OCI-LY7 (cell line): ENCODE measurements around the genes EGLN3, SRP54 and FAM177A1.

DNA sequence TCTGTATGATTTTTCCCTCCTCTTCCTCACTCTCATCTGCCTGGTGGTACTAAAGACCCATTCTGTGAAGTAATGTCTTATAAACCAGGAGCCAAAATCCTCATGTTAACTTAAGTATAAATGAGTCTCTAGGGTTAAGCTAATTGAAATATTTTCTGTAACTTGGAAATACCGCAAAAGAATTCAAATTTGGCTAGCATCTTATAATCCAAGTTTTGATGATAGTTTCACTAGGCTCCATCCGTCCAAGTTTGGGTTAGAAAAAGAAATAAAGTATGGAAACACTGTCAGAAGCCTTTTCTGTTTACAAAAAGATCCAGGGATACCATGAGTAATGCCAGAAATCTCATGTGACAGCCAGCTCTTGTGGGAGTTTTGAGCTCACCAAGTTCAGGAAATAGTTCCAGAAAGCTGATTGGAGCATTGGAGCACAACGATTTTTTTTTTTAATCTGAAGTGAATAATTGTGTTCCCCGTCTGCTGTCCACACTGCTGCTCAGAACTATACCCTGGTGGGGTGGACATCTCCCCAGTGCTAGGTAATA, 229.7 kb upstream of the NPAS3 start:
- PRO-cap, result no peak
- RAMPAGE, long total RNA, result no peak

GRCh38 chr14:32896915-32898040, 41.4 kb upstream of the NPAS3 start:
- PRO-cap, result no peak
- RAMPAGE, long total RNA, result no peak

- PRO-cap, result no peak
- RAMPAGE, long total RNA, result no peak
These were observed 1.4 kb downstream of the NPAS3 start for GRCh38 chr14:32940103-32940442.

- PRO-cap, result no peak
- RAMPAGE, long total RNA, result no peak
These were observed 105.4 kb downstream of the NPAS3 start for GRCh38 chr14:33044117-33044463.

- PRO-cap, result no peak
- RAMPAGE, long total RNA, result no peak
These were observed 268.1 kb downstream of the EGLN3 start for GRCh38 chr14:33682632-33683241.

- PRO-cap, result no peak
- RAMPAGE, long total RNA, result no peak
These were observed 184.2 kb downstream of the EGLN3 start for GRCh38 chr14:33766723-33767104.

DNA sequence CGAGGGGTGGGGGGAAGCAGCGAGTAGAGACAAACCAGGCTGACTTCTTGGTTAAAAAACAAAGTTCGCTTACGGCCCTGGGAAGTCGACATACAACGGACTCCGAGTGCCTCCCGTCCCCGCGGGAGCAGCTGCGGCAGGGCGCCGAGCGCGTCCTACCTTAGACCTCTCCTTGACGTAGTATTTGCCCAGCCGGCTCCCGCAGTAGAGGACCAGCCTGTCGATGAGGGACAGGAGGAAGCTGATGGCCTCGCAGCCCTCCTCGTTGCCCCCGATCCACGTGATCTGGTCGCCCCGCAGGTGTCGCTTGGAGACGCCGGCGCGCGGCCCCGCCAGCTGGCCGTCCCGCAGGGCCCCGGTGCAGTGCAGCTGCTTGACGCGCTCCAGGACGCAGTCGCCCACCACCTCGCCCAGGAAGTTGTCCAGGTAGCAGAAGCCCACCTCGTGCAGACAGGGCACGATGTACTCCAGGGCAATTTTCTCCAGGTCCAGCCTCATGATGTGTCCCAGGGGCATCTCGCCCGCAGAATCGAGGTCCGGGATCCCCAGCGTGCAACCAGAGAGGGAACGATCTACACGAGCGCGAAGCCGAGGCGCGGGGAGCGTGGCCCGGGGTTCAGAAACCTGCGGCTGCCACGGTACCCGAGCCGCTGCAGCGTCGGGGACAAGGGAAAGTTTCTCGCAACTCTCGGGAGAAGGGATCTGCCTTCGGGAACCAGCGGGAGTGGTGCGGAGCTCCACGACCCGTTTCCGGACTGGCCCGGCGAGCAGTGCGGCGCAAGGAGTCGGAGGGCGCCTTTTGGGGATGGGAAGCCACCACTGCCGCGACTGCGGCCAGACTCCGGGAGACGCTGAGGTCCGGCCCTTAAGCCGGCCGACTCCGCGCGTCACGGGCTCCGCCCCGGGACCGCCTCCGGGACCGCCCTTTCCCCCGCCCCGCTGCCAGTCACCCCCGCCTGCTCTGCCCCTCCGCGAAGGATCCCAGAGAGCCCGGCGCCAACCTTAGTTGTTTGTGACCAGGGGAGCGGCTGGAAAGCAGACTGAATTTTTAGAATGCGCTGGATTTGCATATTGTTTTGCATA, at the start of gene EGLN3:
TSS of gene EGLN3 (minus strand) at position 838 of the 1,083 bp plus-strand sequence.
- PRO-cap, result no peak
- RAMPAGE, long total RNA, result no peak

GRCh38 chr14:33958750-33959157, 7.9 kb upstream of the EGLN3 start:
- PRO-cap, result no peak
- RAMPAGE, long total RNA, result no peak

- PRO-cap, result no peak
- RAMPAGE, long total RNA, result no peak
These were observed 68.8 kb upstream of the EGLN3 start for GRCh38 chr14:34019578-34020076.

DNA sequence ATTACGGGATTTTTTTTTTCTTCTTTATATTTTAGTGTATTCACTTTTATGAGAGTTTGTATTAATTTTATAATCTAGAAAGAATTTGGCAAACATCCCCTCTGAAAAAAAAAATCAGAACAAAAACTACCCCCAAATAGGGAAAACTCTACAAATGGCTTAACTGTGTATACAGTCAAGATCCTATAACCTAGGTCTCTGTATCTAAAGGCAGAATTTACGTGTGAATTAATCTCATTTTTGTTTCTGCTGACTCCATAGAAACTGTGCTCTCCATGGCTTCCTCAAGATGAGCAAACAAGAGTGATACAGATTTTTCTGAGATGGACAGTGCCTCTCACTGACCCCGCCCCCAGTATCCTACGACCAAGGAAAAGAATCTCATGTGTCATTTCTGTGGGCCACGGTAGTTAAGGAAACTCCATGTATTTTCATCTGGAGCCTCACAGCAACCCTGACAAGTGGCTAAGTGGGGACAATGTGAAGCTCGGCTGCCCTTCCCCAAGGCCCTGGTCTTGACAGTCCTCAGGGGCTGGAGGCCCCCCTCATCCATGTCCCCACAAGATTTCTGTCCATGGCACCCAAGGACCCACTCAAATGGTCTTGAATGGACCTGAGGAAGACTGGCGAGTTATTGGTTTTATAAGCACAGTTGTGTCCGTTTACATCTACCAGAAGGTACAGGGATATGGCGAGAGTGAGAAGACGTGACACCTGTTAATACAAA, 108.2 kb upstream of the EGLN3 start:
- PRO-cap, result no peak
- RAMPAGE, long total RNA, result no peak

GRCh38 chr14:34063484-34064403, 112.9 kb upstream of the EGLN3 start:
- PRO-cap, result no peak
- RAMPAGE, long total RNA, result no peak

- PRO-cap, result no peak
- RAMPAGE, long total RNA, result no peak
These were observed 100.4 kb downstream of the SPTSSA start for GRCh38 chr14:34361388-34362266.

DNA sequence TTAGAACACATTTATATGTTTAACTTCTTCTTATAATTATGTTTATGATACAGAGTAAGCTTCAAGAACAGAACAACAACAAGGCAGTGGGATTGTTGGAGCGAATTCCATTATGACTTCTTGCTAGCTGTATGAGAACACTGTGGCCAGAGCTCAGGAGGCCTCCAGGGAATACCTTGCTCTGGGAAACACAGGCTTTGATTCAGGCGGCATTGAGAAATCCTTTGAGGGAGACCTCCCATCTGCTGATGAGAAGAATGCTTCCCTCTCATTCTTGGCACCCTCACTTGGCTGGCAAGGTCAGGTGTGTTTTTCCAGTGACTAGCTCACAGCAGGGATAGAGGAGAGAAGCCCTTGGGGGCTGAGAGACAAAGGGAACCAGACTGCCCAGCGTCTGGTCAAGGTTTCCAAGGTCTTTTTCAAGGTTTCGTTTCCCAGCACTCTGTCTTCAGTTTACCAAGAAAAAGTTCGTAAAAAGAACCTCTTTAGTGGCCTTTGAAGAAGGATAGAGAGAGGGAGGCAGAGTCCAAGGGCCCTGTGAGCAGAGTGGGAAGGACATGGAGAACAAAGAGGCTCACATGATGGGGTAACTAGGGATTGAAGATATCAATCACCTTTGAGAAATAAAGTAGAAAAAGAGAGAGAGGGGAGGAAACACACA, 82.5 kb downstream of the SPTSSA start:
- PRO-cap, result no peak
- RAMPAGE, long total RNA, result no peak

- PRO-cap, result no peak
- RAMPAGE, long total RNA, result no peak
These were observed 40.9 kb upstream of the EAPP start for GRCh38 chr14:34580370-34580855.

DNA sequence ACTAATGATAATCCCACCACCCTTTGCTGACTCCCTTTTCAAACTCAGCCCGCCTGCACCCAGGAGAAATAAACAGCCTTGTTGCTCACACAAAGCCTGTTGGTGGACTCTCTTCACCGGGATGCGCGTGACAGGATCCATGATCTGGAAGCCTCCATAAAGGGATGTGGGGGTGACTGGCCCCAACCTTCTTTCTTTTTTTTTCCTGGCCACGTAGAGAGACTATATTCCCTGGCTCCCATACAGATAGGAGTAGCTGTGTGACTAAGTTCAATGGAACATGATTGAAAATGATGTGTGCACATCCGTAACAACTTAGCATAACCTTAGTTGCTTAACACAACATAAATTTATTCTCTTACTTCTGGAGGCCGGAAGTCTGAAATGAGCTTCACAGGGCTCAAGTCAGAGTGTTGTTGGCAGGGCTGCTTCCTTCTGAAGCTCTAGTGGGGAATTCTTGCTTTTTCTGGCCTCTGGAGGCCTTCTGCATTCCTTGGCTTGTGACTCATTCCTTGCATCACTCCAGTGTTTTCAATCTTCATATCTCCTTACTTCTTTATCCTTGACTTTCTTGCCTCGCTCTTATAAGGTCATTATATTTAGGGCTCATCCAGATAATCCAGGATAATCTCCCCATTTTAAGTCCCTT, 20.8 kb upstream of the SNX6 start:
- PRO-cap, result no peak
- RAMPAGE, long total RNA, result no peak

DNA sequence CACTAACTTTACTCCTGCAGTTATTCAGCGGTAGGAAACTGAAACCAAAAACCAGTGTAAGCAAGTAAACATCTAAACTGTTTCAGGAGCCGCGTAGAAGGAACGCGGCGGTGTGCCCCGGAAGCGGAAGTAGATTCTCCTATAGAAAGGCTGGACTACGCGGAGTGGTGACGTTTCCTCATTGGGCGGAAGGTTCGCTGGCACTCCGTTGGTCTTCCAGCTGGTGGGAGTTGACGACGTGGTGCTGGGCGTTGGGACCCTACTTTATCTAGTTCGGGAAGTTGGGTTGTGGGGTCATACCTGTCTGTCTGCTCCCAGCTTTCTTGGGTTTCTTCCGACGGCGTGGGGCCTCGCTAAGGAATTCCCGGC, at the start of gene SRP54:
TSS of gene SRP54 (plus strand) at position 181 of the 369 bp plus-strand sequence.
- PRO-cap, result bidirectional peak, plus-strand start at position 181 of the sequence, minus-strand start at position 131 of the sequence
- RAMPAGE, long total RNA, result no peak

GRCh38 chr14:35045983-35046827, at the start of gene FAM177A1:
Gene FAM177A1, plus strand, starts transcription at chr14:35046272.
- PRO-cap, result bidirectional peak, plus-strand start at chr14:35046366, minus-strand start at chr14:35046147; bidirectional peak, plus-strand start at chr14:35046607, minus-strand start at chr14:35046549
- RAMPAGE, long total RNA, result no peak

DNA sequence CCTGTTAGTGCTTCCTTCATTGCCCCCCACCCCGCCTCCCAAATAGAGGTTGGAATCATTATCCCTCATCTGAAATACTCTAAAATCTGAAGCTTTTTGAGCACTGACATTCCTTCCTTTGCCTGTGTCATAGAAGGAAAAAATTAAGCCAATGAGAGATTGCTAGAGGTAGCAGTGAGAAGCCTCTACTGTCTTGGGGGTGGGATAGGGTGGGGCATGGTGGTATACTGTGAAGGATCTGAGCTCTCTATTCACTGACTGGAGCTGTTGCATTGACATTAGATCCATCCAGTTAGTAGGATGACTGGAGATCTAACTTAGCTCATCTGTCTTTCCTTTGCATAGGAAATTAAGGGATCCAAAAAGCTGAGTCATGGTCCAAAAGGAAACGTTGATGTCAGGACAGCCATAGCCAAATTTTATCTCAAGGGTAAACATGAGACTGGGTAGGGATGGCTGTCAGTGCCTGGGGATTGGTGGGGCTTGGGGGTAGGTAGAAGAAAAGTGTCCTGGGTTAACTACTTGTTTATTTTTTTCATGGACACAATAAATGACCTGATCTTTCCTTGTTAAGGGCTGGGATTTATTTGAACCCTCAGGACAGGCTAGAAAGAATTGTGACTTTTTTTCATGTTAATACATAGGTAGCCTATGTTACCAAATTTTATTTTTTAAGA, 4.5 kb downstream of the FAM177A1 start:
- PRO-cap, result no peak
- RAMPAGE, long total RNA, result no peak

DNA sequence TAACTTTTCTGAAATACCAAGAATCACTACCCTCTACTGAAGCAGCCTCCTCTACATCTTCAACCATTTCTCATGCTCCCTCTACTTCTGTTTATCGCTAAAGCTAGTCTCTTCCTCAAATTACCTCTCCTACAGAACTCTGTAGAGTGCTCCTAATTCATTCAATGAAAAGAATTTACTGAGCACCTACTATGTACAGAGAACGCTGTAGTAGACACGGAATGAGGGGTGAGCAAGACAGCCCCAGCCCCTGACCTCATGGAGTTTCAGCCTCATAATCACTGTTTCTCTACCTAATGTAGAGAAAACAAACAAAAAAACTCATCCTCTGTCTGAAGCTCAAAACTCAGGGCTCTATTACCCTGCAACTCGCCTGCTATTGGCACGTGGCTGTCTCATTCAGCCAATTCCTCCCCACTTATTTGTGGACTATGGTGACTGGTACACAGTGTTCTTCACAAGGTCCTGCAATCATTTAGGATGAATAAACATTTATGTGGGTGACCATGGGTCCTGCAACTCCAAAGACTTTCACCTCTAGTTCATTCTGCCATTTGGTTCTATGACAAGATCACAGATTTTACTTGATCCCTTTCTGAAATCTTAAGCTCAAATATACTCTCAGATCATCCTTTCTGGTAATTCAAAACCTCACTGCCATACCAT, 4.8 kb downstream of the PPP2R3C start:
- PRO-cap, result no peak
- RAMPAGE, long total RNA, result no peak

DNA sequence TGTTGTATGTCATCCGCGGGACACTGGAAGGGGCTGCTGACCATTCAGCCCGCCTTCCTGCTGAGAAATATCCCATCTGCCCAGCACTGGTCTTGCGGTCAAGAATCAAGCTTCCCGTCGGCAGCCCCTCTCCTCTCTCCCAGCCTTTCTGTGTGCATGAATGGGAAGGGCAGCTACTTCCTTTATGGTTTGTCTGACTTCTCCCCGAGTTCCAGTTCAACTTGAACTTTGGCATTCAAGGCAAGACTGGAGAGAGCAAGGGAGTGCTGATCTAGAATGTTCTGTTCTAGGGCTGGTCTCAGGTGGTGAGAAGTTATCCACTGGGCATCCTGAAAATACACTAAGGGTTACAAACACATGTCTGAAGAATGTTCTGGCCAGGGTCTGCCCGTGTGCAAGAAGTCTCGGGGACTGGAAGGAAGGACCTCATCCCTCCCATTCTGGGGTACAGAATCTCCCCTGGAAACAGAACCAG, 51.6 kb downstream of the PSMA6 start:
- PRO-cap, result no peak
- RAMPAGE, long total RNA, result no peak